ENCODE measurements around the gene PKM.

DNA sequence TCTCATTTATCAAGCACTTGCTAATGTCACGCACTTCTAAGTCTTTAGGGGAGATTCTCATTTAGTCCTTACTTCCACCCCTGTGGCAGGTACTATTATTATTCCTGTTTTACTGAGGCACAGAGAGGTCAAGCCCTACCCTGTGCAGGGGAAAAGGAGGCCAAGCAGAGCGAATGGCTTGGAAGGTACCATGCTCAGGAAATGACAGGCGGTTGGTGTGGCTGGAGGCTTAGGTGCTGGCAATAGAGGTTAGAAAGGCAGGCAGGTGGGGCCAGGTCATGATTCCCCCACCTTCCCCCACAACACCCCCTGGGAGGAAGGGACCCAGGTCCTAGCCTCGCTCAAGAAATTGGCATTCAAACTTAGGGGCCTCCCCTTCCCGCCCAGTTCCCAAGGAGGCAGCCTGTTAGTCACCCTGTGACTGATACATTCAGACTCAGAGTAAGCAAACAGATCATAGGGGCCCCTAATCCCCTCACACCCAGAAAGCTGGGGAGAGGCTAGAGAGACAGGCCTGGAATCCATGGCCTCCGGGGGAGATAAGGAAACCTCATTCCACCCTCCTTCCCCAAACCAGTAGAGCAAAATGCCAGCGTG, 268.7 kb downstream of the UACA start:
- RRBS, 2 experiments = no CpG with 5 or more reads among the region's 7 CpGs

DNA sequence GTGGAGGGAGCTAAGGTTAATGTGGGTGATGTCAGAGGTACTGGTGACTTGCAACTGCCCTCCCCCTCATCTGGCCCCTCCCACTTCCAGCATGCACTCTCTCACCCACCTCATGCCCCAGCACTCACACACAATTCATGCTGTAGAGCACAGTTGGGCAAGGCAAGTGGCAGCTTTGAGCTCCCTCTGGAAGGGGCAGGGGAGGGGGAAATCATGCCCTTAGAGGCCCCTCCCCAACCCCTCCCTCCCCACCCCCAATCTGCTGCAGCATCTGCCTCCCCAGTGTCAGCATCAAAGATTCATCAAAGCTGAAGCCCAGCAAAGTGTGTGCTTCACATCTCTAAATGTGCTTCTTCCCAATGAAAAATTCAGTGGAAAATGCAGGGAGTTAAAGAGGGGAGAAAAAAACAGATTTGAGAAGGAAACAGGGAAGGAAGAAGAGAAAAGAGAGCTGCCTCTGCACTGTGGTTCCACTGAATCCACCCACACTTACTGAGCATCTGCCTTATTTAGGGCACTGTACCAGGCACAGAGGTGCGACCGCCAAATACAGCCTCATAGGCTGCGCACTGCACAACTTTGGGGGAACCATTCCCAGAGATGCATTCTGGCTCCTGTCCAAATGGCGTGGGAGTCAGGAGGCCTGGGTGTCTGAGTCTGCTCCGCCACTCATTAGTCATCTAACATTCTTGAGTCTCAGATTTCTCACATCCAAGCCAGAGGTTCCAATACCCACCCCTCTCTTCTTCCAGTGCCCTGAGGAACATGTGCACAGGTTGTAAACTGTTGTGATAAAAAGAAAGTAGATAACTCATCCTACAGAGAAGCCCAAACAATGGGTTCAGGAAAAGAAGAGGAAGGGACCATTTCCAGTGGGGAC, 254.9 kb downstream of the UACA start:
- RRBS, 2 experiments = no CpG with 5 or more reads among the region's 5 CpGs

GRCh38 chr15:70528213-70528612, 235.1 kb downstream of the UACA start:
- RRBS, 2 experiments = no CpG with 5 or more reads among the region's 4 CpGs

GRCh38 chr15:70750117-70751059, 13.0 kb downstream of the UACA start:
- RRBS, 2 experiments = no CpG with 5 or more reads among the region's 10 CpGs

DNA sequence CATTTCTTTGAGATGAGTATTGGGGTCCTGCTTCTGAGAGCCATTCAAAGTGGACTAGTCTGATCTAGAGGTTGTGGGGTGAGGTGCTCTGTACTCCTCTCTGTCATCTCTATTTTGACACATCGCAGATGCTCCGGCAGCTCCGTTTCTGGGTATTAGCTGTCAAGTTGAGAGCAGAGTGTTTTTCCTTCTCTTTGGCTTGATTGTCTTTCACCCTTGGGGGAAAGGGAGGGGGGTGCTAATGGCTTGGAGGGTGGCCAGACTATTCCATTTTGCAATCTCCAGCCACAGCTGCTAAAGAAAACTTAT, 13.8 kb upstream of the LARP6 start:
- RRBS, 2 experiments = no CpG with 5 or more reads among the region's 3 CpGs

- RRBS, 2 experiments = 4 to 5% methylated on average over 1 of the region's 6 CpGs
These were observed 371 bp downstream of the LRRC49 start for GRCh38 chr15:70892963-70893431.

DNA sequence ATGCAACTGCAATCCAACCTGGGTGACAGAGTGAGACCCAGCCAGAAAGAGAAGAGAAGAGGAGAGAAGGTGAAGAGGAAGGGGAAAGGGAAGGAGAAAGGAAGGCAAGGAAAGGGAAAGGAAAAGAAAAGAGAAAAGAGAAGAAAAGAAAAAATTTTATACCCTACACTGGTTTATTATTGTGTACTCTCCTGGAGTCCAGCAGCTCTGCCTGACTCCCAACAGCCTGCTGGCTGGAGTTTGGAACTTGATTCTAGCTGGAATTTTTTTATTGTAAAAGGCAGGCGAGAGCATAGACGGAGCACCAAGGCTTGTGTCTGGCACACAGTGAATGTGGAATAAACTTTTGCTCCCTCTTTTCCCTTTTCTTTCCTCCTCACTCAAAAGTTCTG, 9.8 kb downstream of the THSD4 start:
- RRBS, 2 experiments = no CpG with 5 or more reads among the region's 2 CpGs

- RRBS, 2 experiments = no CpG with 5 or more reads among the region's 6 CpGs
These were observed 152.9 kb downstream of the THSD4 start for GRCh38 chr15:71268110-71268730.

- RRBS, 2 experiments = no CpG with 5 or more reads among the region's 18 CpGs
These were observed 164.4 kb downstream of the THSD4 start for GRCh38 chr15:71279198-71280467.

DNA sequence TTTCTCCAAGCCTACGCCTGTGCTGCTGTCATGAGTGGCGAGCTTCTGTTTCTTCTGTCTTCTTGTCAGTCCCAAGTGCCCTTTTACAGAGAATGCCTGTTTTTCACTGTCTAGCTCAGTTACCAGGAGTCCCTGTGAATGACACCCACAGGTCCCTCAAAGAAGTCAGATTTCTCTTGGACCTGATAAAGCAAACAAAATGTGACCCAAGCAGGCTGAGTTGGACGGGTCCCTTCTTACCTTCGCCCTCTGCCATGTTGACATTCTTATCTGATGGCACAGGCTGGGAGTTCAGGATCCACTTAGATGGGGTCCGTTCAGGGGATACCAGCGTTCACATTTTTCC, 178.9 kb downstream of the THSD4 start:
- RRBS, 2 experiments = no CpG with 5 or more reads among the region's 6 CpGs

DNA sequence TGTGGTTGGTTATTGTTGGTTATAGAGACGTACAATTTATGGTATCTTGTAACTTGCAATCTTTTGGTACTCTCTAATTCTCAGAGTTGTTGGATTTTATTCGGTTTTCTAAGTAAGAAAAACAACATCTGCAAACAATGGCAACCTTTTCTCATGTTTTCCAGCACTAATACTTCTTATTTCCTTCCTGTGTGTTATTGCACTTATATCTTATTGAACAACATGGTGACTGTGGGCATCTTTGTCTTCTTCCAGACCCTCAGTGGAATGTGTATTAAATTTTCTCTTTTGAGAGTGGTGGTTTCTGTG, 184.3 kb upstream of the NR2E3 start:
- RRBS, 2 experiments = no CpG with 5 or more reads among the region's 2 CpGs

- RRBS, 2 experiments = no CpG with 5 or more reads among the region's 6 CpGs
These were observed 115.6 kb downstream of the NR2E3 start for GRCh38 chr15:71925908-71926438.

DNA sequence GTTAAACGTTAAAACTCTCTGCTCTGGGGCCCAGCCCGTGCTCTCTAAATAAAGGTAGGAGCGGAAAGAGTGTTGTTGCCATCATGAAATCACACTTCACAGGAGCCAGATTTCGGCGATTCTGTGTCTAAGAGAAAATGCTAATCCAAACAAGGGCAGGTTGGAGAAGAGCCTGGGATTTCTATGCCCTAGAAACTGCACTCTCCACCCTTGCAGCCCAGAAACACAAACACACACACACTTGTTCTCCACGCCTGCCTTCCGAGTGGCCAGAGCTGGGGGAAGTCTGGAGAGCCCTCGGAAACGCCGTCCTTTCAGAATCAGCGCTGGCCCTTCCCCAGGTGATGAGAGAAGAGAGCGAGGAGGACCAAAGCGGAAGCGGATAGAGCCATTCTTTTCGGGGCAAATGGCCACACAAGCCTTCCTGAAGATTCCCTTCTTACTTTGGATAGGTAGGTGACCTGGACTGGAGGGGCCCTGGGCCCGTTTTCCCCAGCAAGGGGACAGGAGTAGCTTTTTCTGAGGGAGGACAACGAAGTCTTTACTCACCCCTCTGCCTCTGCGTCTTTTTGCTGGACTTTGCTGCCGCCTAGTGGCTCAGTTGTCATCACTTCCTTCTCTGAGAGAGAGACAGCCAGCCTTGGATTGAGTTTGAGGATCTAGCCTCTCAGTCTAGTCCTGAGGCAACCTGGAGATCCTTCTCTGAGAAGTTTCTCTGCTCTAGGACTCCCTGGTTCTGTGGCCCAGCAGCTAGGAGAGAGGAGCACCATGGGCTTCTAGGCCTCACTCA, 37.6 kb downstream of the SENP8 start:
- RRBS, 2 experiments = no CpG with 5 or more reads among the region's 19 CpGs

DNA sequence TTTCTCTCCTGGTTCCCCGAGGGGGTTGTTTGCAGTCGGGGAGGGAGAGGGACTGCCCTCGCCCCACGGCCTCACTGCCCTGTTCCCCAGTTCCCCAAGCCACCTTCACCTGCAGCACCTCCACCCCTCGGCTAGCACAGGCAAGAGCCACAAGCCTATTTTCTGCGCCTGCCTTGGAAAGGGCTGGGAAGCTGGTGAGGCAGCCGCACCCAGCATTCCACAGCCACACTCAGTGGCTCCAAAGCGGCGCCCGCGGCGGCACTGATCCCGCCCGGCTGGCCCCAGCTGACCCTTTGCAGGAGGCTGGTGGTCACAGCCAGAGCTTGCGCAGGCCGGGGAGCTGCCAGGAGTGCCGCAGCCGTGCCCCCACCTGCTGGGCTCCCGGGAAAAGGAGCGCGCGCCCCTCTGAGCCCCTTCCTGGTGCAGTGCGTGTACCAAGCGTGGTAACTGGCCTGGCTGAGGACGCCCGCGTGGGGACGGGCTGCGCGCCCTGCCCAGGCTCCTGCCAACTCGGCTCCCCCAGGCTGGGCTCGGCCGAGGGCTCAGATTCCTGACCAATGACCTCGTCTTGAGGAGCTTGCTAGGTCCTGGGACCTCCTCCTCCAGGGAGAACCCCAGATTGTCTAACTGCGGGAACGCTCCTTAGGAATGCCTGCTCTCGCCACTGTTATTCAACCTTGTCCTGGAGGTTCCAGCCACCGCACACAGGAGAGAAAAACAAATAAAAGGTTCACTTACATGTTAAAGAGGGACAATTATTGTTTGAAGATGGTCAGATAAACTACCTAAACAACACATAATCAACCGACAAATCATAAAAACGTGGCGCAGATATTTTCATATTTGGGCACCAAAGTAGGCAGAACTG, 13.3 kb downstream of the GRAMD2A start:
- RRBS, 2 experiments = 55 to 78% methylated on average over 6 of the region's 41 CpGs

- RRBS, 2 experiments = under 1 to 1% methylated on average over 17 to 21 of the region's 86 CpGs
These were observed at the start of gene PKM for GRCh38 chr15:72231031-72232172. Gene PKM, minus strand, starts transcription at chr15:72231190.

DNA sequence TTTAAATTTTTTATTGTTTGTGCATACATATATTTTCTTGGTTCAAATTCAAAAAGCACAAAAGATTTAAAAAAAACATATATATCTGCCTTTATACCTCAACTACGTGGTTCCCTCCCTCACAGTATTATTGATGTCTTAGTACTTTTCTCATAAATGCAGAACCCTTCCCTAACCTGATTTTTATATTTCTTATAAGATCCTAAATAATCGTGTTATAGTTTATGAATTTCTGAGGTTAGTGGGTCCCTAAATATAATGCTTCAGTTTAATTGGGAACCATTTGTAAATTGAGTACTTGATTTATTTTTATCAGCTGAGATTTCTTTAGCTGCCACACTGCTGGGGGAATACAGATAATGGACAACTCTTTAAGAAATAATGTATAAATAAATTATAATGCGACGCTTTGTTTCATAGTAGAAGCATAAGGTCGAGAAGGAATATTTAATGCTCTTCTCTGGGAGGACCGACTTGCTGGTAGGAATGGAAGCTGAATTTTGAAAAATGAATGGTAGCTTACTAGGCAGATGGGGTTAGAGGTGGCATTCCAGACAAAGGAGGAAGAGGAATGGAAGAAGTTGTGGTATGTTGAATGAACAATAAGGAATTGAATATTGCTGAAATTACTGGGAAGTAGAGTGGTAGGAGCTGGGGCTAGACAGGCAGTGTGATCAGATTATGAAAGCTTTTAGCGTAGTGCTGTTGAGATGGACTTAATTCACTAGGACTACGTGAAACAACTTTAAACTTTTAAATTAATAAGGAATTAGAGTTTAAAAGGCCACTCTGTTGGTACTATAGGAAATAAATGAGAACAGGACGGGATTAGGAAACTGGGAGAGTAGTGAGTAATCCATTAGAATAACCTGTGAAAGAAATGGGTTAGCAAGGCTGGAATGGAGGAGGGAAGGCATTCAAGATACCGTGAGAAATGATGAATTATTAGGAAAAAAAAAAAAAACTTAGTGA, 20.0 kb downstream of the ARIH1 start:
- RRBS, 2 experiments = no CpG with 5 or more reads among the region's 10 CpGs

- RRBS, 2 experiments = no CpG with 5 or more reads among the region's 1 CpG
These were observed 23.3 kb downstream of the ARIH1 start for GRCh38 chr15:72497471-72497844.

- RRBS, 2 experiments = no CpG with 5 or more reads among the region's 2 CpGs
These were observed 53.0 kb downstream of the ARIH1 start for GRCh38 chr15:72526963-72527724.

GRCh38 chr15:72548044-72548499, 73.9 kb downstream of the ARIH1 start:
- RRBS, 2 experiments = no CpG with 5 or more reads among the region's 2 CpGs

DNA sequence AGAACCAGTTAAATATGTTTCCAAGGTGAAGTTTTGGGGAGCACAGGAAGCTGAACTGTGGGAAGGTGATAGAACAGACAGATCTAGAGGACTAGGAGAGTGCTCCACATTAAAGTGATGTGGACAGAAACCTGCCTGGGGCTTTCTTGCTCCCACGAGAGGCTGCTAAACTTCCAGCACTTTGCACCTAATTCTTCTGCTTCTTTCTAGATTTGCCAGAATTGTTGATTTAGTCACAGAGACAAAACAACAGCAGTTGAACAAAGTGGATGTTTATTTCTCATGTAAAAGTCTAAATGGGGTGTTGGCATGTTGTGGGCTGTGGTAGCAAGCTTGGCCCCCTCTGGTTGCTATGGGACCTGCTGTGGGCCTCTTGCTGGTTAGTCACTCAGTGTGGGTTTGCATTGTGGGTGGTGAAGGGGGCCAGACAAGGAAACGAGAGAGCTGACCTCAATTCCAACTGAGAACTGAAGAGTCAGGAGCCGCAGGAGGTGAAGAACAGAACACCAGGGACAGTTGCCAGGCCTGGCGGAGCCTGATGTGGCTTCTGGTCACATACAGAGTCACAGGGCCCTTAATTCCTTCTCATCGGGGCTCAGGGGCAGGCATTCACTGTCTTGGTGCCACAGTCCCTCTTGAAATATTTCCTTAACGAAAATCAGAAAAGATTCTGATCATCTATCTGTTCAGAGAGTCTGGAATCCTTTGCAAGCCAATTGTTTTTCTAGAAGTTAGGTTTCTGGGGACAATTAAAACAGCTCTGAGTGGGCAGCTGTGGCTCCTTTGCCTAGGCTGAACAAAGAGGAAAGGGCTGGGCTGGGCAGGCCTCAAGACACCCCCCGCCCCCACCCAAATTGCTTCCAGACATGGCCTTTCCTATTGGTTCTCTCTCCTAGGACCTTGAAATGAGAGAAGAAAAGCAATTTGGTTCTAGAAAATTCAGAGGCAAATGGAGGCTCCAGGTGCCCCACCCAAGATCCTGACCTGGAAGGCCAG, 1.9 kb upstream of the ADPGK start:
- RRBS, 2 experiments = no CpG with 5 or more reads among the region's 7 CpGs